Metastatic Breast Carcinoma in the Ovary (tissue), 3 donors: Measurements from ENCODE around the genes C2orf15 and MRPL30.

DNA sequence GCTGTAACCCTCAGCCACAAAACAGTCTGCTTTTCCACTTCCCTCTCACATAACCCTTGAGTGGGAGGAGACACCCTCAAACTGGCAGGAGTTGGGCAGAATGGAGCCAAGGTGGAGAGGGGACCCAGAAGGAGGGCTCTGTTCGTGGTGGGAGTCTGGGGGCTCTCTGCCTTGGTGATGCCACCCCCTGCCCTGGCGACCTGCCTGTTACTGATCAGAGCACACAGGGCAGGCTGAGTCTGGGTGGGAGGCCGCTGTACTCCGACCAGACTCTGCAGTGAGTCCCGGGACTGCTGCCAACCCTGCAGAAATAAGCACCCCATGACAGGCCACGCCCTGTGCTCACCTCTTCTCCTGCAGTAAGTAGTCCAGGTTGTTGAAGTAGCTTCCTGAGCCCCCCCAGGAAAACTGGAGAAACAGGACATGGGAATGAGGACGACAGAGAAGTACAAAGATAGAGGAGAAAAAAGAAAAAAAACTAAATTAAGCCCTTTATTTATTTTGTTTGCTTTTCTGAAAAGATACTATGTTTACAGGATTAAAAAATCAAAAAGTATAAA lies 15.9 kb downstream of the FAM178B start:
- PRO-cap, 3 experiments = no peak in any of the 3 experiments

DNA sequence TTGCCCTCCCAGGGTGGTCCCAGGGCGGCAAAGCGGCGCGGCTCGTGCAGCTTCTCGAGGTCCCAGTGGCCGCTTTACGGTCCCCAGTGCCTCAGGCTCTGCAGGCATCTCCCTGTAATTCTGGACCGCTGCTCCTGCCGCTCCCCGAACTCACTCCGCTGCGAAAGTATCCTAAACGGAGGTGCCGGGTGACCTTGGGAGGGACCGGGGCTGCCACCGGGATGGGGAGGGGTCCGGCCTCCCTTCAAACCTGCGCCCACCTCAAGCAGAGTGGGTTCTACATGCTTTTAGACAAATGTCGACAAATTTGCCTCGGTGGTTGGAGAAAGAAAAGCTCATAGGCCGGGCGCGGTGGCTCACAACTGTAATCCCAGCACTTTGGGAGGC lies 357 bp downstream of the COX5B start:
- PRO-cap, 3 experiments = no peak in any of the 3 experiments

- PRO-cap, 3 experiments = no peak in any of the 3 experiments
Observed at GRCh38 chr2:97781843-97782175, 68.4 kb downstream of the ZAP70 start.

- PRO-cap, 3 experiments = no peak in any of the 3 experiments
Observed at GRCh38 chr2:97788028-97789188, 75.0 kb downstream of the ZAP70 start.

GRCh38 chr2:97870233-97870916 lies 125.4 kb downstream of the TMEM131 start:
- PRO-cap, 3 experiments = no peak in any of the 3 experiments

DNA sequence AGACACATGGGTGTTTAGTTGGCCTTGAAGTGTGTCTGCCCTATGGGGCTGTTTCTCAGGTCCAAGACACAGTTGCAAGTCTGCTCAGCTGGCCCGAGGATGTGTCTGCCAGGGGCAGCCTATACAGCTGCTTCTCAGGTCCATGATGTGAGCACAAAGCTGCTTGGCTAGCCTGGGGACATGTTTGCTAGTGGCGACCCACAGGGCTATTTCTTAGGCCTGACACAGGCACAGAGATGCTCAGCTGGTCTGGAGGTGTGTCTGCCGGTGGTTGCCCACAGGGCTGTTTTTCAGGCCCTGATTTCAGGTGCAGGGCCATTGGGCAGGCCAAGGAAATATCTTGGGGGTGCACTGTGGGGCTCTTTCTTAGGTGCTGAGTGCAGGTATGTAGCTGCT lies 108.7 kb downstream of the TMEM131 start:
- PRO-cap, 3 experiments = no peak in any of the 3 experiments

GRCh38 chr2:98162466-98163307 lies 75.7 kb downstream of the VWA3B start:
- PRO-cap, 3 experiments = no peak in any of the 3 experiments

- PRO-cap, 3 experiments = no peak in any of the 3 experiments
Observed at GRCh38 chr2:98295277-98295798, 50.9 kb upstream of the CNGA3 start.

DNA sequence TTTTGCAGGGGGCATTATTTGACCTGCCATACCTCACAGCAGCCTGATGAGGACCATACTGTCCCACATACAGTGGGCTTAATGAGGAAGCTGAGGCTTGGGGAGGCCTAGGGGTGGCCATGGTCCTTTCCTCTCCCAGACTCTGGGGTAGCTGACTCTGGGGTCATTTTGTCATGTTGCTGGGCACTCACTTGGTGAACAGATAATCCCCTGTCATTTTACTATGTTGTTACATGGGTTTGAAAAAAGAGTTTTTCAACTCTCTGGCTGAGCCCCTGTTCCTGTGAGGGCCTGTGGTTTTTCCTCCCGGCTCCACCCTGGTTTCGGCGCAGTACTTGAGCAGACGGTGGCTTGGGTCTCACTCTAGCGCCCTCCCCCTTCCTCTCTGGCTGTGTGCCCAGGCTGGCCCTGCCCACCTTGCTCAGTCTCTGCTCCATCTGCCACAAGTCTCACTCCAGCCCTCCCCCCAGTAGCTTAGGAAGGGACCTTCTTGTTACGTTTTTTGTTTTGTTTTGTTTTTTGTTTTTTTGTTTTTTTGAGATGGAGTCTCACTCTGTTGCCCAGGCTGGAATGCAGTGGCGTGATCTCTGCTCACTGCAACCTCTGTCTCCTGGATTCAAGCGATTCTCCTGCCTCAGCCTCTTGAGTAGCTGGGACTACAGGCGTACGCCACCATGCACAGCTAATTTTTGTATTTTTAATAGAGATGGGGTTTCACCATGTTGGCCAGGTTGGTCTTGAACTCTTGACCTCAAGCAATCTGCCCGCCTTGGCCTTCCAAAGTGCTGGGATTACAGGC lies 21.1 kb downstream of the INPP4A start:
- PRO-cap, 3 experiments = no peak in any of the 3 experiments

DNA sequence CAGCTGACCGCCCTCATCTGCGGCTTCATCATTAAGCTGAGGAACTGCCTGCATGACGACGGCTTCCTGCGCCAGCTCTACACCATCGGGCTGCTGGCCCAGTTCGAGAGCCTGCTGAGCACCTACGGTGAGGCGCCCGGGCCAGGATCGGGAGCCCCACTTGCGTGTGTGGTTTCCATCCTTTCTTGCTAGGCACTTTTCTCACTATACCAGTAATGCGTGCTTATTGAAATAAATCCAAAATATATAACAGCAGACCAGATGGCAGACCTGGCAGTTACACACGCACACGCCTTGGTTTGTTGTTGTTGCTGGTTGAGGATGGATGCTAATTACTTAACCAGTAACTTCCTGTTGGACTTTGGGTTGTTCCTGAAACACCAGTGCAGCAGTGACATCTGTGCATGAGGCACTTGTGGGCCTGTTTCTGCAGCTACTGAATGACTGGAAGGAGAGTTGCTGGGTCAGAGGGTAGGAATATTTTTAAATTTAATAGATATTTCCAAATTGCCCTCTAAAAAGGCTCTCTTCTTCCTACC lies 43.6 kb downstream of the COA5 start:
- PRO-cap, 3 experiments = no peak in any of the 3 experiments

DNA sequence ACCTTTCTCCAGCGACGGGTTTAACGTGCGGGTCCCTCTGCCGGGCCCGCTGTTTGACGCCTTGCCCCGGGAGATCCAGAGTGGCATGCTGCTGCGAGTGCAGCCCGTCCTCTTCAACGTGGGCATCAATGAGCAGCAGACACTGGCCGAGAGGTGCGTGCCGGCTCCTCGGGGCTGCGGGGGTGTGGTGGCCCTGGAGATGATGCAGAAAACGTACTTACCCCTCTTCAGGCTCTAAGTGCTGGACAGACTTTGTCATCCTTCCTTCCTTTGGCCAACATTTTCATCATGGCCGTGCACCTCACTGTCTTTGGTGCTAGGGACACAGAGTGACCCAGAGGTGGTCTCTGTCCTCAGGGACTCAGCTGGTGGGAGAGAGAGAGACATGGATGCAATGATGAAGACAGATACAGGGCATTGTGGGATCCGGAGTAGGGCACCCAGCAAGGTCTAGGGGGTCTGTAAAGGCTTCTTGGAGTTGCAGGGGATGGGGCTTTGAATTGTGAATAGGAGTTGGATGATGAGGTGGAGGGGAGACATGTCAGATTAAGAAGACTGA lies 42.2 kb downstream of the COA5 start:
- PRO-cap, 3 experiments = no peak in any of the 3 experiments

GRCh38 chr2:98654773-98655652 lies 46.6 kb downstream of the UNC50 start:
- PRO-cap, 3 experiments = no peak in any of the 3 experiments

DNA sequence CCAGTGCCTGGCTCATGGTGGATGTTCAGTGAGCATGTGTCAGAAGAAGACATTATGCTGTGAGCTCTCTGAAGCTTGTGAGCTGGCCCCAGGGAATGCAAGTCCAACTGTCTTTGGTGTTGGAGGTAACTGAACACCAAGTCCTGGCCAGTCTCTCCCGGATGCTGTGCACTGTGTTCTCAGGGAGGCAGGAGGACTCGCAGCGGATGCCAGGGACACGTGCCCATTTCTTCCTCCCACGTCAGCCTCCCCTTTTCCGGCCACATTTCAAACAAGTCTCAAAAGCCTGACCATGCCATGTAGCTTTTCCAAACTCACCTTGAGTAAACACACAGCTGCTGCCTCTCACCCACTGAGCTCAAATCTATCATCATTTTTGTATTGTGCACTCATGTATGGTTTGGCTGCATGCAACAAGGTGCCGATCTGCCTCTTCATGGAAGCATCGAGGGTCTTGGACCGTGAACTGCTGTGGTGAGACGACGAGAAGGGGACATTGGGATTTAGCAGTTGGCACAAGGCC lies 44.3 kb upstream of the MGAT4A start:
- PRO-cap, 3 experiments = peak in 1 of 3 experiments; most common plus-strand start position 270 of the sequence (in 1); most common minus-strand start position 173 of the sequence (in 1)

- PRO-cap, 3 experiments = peak in 2 of 3 experiments; most common minus-strand start chr2:98794668 (in 2)
Observed at GRCh38 chr2:98794159-98794902, 63.4 kb upstream of the MGAT4A start.

- PRO-cap, 3 experiments = peak in 3 of 3 experiments; most common plus-strand start chr2:98909667 (in 1); most common minus-strand start chr2:98909583 (in 3)
Observed at GRCh38 chr2:98909376-98910120, 26.5 kb downstream of the CRACDL start.

DNA sequence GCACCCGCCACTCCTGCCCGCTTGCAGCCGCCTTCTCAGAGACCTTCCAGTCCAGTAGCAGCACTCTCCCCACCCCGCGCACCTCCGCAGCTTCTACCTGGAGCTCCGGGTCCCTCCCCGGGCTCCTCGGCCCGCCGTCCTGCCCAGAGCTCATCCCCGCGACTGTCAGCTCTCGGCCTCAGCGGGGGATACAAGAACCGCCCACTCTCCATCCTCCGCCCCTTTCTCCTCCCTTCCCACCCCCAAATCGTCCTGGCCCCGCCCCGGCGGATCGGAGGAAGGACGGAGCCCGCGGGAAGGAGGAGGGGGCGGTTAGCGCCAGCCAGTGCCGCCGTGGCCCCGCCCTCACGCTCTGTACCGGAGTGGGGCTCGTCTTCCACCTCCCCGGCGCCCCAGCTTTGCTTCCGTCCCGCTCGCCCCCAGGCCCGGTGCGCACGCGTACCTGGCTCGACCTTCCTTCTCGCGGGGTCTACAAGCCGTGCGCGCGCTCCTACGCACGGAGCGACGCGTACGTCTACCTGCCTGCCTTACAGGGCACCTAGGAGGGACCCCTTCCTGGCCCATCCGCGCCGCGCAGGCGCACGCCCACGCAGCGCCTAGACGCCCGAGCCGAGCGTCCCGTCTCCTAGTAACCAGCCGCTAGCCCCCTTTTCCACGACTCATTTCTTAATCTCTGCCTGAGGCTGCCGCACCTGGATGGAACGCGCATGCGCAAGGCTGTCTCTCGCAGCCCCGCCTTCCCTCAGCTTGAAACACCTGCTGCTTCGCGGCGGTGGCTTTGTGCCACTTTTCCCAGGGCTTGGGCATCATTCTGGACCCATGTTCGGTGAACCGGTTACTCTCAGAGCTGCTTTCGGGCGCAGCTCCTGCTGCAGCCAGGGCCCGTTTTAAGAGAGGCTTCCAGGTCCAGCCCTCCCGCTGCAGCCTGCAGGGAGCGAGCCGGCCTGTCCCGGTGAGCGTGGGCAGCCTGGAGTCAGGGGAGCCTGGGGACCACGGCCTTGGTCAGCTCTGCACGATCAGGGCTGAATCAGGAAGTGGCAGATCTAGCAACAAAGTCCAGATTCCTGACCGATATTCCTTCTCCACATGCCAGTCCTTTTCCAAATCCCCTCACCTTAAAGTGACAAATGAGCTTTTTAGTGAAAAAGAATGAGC lies at the start of gene C2orf15:
C2orf15 (plus strand) TSS at position 722 of the 1,155 bp plus-strand sequence.
- PRO-cap, 3 experiments = peak in 3 of 3 experiments; most common plus-strand start position 261 of the sequence (in 2); most common minus-strand start position 164 of the sequence (in 2)

DNA sequence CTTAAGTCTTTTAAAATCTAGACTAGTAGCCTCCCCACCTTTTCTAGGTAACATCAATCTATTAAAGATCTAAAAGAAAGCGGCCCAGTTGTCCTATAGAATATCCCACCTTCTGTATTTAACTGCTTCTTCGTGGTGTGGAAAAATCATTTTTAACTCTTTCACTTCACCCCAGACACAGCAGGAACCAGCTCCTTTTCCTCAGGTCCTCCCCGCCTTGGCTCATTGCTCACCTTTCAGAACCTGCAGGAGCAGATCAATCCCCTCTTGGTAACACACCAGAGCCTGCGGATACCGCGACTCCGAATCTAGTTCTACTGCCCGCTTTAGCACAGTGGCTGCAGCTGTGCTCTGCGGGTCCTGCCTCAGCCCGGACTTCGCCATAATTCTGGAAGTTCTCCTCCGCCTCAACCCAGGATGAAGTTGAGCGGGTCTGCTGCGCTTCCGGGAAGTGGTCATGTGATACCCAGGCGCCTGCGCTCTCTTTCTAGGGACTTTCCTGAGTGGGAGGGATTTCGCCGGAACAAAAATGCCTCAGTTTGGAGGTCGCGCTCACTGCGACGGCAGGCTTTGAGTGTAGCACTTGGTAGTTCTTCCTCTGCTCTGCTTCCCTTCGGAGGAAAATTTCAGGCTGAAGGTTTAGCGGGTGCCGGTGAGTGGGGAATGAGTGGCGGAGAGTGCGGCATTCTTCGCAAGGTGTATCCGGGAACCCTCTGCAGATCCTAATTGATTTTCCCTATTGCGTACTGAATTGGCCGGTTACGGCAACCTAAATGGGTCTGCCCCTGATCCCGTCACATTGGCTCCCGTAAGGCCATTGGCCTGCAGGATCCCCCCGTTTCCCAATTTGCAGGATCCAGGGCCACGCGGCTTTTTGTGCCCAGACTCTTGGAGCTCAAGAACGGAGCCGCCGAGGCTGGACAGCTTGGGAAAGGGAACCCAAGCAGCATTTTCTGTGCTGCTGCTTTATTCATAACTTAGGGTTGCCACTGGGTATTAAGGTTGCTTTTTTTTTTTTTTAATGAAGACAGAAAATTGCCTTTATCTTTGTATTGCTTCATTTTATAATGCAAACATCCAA lies at the start of gene MRPL30:
MRPL30 (plus strand) TSS at position 587 of the 1,081 bp plus-strand sequence.
- PRO-cap, 3 experiments = peak in 3 of 3 experiments; most common plus-strand start position 555 of the sequence (in 3); most common minus-strand start position 390 of the sequence (in 2)

DNA sequence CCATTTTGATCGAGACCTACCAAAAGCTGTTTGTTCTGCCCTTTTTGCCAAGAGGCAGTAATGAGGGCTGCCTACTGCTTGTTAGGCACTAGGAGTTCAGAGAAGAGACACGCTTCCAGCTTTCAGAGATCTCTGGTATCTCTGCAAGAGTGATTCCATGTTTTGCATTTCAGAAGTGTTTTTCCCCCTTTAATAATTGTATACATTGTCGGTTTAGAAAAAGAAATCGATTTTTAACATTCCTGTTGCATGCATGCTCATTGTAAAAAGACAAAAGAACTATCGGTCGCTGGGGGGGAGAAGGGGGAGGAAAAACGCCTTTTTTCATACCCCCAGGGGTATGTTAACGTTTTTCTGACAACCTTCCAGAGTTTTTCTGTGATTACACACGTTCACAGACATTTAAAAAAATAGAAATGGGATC lies 756 bp downstream of the MRPL30 start:
- PRO-cap, 3 experiments = no peak in any of the 3 experiments

GRCh38 chr2:99368355-99368821 lies 31.2 kb downstream of the EIF5B start:
- PRO-cap, 3 experiments = no peak in any of the 3 experiments

DNA sequence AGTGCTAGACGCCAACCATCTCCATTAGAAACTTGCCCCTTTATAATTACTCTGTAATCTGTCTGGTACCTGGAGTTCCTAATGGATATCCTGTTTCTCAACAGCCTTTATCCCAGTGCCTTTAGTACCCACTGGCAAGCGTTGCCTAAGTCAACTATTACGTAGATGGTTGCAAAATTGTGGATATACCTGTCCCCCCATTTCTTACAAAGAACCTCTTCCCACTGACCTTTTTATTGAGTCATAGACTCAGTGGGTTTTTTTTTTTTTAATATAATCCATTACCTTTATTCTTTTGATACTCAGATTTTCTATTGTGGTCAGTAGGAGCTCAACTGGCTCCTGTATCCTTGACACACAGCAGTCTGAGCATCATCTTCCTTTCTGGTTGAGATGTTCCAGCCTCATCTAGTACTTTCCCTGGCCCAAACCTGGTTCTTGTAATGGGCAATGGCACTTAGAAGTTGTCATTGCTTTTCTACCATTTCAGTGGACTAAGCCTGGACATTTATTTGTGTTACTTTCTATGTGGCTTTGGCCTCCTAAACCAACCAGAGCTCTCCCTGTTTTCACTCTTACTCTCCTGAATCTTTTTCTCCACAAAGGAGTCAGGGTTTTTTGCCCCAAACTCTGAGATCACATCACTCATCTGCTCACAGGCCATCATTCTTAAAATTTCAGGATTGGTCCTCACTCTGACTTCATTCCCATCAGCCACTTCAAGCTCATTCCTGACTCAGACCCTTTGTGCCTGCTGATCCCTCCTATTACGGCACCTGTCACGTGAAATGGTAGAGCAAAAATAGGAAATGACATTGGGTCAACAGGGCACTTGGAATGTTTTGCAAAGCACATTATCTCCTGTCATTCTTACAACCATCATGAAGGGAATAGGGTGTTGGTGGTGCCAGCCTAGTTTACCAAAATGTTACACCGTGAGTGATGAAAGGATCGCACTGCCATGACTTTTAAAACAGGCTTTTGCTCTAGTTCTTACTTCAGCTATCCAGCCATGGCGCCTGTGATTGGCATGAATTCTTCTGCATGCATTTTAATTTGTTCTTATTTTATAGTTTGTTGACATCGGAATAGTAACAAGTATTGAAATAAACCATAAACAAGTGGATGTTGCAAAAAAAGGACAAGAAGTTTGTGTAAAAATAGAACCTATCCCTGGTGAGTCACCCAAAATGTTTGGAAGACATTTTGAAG lies 60.9 kb downstream of the EIF5B start:
- PRO-cap, 3 experiments = no peak in any of the 3 experiments